Melanocyte of skin (primary cell): ENCODE measurements around a stretch of chr11.

- CAGE, long polyA plus RNA, 2 experiments, result no peak in any of the 2 experiments
These were observed 1169.1 kb downstream of the LRRC4C start for GRCh38 chr11:40290299-40290792.

- CAGE, long polyA plus RNA, 2 experiments, result no peak in any of the 2 experiments
These were observed 883.2 kb downstream of the LRRC4C start for GRCh38 chr11:40576268-40576585.

DNA sequence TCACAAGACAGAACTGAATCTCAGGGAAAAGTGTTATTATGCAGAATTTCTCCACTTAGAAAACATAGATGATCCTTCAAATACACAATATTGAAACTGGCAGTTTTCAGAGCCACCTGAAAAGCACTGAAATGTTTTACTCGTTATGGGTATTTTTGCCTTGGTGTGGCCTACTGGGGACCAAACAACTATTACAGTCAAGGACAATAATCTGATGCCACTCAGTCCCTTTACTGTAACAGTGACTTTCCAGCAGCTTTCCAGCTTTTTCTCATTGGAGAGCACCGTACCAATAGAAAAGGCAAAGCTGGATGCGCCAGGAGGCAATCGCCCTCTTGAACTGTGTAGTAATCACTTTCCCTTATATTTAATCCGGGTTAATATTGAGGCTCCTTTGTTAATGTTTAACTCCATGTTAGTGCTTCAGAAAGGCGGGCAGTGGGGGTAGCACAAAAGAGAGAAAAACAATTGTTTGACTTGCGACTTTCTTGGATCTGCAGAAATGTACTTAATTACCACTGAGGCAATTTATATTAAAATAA, 81.8 kb downstream of the LRRC4C start:
- CAGE, long polyA plus RNA, 2 experiments, result no peak in any of the 2 experiments

DNA sequence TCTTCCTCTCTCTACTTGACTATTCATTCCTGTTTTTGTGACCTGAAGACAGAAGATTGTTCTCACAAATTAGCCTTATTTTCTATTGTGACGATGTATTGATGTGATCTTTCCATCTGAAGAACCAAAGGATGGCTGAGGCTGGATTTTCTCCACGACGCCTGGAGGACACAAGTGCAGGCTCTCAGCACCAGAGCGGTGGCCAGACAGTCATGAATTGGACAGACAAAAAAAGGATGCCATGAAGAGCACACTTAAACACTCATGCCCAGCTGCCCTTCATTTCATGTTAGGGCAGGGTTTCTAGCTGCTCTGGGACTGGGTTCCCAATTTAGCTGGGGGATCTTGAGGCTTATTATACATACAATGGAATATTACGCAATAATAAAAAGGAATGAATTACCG, 512.0 kb upstream of the LRRC4C start:
- CAGE, long polyA plus RNA, 2 experiments, result no peak in any of the 2 experiments

GRCh38 chr11:43425592-43425916, 66.8 kb downstream of the TTC17 start:
- CAGE, long polyA plus RNA, 2 experiments, result no peak in any of the 2 experiments

DNA sequence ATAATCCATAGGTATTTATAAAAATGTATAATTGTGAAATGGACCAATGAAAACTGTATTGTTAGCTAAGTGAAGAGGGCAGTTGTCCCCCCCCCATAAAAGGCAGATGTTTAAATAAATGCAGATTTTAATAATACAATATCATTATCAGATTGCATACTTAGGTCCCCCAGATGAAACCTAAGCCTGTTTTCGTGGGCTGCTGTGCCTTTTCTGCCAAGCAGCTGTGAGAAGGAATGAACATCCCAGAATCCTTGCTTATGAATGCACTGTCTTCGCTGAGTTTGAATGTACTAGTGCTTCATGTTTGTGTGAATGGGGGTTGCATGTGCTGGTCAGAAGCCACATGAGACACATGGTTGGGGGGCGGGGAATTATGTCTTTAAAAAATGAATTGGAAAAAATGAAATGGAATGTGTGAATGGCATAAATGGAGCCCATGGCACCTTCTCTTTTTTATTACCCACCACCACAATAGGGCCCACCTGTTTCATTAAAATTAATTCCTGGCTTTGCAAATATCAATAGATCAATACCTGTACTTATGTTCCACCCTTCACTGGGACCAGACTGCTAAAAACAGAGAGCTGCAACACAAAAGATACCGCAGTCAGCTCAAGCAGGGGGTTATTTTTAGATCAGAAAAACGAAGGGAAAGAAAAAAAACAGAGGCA, 125.3 kb upstream of the HSD17B12 start:
- CAGE, long polyA plus RNA, 2 experiments, result no peak in any of the 2 experiments

GRCh38 chr11:43643795-43644703, 36.5 kb upstream of the HSD17B12 start:
- CAGE, long polyA plus RNA, 2 experiments, result no peak in any of the 2 experiments

- CAGE, long polyA plus RNA, 2 experiments, result no peak in any of the 2 experiments
These were observed 35.9 kb upstream of the HSD17B12 start for GRCh38 chr11:43644704-43645049.

GRCh38 chr11:43724234-43724934, 43.8 kb downstream of the HSD17B12 start:
- CAGE, long polyA plus RNA, 2 experiments, result no peak in any of the 2 experiments

DNA sequence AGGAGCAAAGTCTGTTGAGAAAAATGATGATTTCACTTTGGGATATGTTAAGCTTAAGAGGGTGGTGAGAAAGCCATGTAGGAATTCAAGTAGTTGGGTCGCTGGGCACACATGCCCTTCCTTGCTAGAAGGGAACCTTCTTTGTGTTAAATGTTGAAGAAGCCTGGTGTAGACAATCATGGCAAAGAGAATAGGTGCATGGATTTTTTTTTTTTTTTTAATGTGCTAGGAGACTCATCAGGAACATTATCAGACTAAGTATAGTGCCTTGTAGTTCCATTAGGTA, 72.6 kb upstream of the ALKBH3 start:
- CAGE, long polyA plus RNA, 2 experiments, result no peak in any of the 2 experiments

DNA sequence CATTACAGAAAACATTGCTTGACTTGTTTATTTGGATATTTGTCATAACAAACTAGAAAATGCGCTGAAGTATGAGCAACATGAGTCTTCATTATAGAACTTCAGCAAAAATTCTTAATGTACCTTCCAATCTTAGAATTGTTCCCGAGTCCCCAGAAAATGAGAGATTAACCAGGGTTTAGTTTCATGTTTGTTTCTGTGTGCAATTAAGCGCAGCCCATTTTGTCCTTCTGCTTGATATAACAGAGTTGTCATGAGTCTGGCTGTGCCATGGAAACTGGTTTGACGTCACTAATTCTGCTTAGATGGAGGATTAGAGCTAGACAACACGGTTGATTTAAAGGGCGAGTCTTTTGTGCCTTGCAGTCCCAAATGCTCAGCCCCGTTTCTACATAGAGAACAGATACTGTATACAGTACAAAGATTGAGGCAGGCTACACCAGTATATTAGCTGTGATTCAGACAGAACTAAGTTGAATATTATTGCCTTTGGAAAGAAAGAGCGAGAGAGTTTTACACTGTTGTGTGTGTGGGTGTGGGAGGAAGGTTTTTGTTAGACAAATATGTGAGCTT, 45.6 kb upstream of the ALKBH3 start:
- CAGE, long polyA plus RNA, 2 experiments, result no peak in any of the 2 experiments

DNA sequence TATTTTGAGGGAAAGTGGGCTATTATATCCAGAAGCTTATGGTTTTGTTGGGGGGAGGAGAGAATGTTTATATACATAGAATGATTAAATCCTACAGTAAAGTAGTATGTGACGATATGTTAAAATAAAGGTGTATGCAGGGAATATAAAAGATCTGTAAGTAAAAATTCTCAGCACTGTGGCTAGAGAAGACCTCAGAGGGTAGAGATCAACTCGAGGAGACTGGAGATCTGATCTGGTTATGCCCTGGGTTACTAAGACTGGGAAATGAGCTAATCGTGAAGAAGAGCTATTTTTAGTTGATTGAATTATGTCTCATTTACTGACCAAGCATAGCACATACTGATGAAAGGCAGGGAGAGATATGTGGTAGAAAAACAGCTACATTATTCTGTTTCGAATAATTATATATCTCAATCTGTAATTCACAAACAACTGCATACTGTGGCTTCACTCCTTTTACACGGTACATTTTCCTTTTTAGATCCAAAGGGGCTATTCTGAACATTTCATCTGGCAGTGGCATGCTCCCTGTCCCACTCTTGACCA, 42.7 kb upstream of the ALKBH3 start:
- CAGE, long polyA plus RNA, 2 experiments, result no peak in any of the 2 experiments

DNA sequence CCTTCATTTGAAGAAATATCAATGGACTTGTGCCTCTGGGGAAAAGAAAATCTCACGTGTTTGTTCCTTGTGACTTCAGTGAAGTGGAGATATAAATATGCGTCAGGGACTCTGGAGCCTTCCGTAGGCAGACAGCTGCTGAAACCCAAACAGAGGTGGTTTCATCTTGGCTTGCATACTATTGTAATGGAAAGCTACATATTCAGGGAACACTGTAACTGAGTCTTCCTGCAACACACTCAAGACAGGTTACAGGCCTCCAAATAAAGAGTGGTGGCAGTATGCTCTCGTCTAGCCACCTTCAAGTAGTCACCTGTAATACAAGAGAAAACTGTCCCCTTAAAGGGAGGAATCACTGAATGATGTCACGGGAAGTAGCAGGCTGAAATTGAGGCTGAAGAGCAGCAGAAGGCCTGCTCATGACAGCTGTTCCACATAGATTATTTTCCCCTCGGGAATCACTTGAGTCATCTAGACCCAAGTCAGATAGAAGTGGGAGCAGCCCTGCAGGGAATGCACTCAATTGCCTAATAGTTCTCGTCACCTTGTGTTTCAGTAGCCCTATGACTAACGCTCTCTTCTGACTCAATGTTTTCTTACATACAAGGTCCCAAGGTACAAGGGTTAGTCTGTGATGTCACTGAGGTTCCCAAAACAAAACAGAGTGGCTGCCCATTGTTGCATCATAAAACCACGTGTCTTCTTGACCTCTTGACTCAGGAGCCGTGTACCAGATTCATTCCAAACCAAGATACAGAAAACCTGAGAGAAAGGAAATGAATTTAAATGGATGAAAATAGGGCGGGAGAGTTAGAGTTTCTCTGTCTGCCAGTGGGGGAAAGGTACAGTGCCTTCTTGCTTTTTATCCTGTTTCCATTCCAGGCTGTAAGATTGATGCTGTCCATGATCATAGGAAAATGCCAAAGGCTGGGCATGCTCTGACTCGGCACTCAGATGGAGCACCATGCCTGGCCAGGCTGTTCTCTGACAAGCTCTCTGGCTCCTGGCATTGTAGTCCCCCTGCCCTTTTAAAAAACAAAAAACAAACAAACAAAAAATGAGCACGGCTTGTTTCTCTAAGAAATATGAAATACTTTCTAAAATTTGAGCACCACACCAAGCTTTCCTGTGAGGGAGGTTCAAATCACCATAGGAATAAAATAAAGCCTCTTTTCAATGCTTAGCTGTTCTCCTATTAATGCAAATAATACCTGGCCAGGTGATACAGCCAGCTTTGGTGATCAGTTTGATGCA, 21.7 kb upstream of the C11orf96 start:
- CAGE, long polyA plus RNA, 2 experiments, result no peak in any of the 2 experiments

- CAGE, long polyA plus RNA, 2 experiments, result no peak in any of the 2 experiments
These were observed 160 bp downstream of the C11orf96 start for GRCh38 chr11:43942730-43942863.

DNA sequence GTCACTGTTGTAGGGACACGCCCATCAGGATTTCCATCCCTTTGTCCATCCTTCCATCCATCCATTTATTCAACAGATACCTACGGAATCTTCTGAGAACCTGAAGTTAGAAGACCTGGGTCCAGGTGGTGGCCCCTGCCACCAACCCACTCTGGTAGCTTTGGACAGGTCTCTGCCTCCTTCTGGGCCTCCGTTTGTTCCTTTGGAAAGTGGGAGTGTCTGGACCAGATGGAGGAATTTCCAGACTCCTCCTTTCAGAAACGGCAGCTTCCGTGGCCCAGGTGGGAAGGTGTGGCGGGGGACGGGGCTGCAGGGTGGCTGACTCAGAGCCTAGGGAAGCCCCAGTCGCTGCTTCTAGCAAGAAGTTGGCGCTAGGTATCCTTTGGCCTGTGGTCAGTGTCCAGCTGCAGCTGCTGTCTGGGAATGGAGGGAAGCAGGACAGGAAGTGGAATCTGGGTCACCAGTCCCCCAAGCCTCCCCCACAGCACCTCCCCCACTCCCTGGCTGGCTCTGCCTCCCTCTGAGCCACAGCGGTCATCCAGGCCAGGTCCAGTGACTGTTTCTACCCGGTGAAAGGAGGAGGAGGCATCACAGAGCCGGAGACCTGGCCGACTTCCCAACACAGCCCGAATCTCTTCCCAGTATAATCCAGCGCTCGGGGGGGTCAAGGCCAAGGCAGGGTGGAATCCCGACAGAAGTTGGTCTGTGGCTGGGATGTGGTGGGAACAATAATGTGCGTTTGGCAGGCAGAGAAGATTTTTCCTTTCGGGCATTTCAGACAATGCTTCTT, 44.9 kb downstream of the C11orf96 start:
- CAGE, long polyA plus RNA, 2 experiments, result no peak in any of the 2 experiments

- CAGE, long polyA plus RNA, 2 experiments, result no peak in any of the 2 experiments
These were observed 50.4 kb downstream of the C11orf96 start for GRCh38 chr11:43992815-43993258.

- CAGE, long polyA plus RNA, 2 experiments, result no peak in any of the 2 experiments
These were observed 875 bp downstream of the ALX4 start for GRCh38 chr11:44308958-44309569.

DNA sequence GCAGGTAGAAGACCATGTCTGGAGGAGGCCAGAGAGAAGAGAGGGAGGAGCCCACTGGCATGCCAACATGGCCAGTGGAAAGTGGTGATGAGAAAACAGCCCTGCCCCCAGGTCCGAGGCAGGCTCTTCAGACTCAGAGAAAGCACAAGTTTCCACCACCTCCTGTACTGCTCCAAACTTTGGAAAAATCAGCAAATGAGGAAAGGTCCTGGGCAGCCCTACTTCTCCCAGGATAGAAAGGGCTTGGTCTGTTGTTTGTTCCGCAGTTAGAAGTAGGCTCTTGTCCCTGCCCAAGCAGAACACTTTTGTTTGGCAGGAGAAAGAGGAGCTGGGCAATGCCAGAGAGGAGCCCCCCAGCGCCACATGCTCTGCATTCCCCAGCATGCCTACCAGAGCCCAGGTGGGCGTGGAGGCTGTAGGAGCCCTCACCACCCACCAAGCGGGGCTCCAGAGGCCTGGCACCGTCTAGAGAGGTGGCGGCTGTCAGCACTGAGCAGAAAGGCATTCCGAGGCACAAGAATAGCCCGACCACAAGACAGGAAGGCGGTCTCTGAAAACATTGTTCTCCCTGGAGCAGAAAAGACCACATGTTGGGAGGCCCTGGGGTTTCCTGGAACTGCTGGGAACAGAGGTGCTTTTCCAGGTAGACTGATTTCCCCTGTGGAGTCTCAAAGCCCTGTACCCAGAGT, 90.3 kb upstream of the CD82 start:
- CAGE, long polyA plus RNA, 2 experiments, result no peak in any of the 2 experiments

DNA sequence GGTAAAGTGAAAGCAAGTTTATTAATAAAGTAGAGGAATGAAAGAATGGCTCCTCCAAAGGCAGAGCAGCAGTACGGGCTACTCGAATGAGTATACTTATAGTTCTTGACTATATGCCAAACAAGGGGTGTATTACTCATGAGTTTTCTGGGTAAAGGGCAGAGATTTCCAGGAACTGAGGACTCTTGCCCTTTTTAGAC, 35.1 kb upstream of the CD82 start:
- CAGE, long polyA plus RNA, 2 experiments, result no peak in any of the 2 experiments

GRCh38 chr11:44601039-44602270, 36.0 kb downstream of the CD82 start:
- CAGE, long polyA plus RNA, 2 experiments, result no peak in any of the 2 experiments